ENCODE measurements around the genes WDCP and FAM228A.

GRCh38 chr2:23669938-23670455, 256.9 kb downstream of the ATAD2B start:
- RRBS: 84% methylated on average over 5 of the region's 18 CpGs

DNA sequence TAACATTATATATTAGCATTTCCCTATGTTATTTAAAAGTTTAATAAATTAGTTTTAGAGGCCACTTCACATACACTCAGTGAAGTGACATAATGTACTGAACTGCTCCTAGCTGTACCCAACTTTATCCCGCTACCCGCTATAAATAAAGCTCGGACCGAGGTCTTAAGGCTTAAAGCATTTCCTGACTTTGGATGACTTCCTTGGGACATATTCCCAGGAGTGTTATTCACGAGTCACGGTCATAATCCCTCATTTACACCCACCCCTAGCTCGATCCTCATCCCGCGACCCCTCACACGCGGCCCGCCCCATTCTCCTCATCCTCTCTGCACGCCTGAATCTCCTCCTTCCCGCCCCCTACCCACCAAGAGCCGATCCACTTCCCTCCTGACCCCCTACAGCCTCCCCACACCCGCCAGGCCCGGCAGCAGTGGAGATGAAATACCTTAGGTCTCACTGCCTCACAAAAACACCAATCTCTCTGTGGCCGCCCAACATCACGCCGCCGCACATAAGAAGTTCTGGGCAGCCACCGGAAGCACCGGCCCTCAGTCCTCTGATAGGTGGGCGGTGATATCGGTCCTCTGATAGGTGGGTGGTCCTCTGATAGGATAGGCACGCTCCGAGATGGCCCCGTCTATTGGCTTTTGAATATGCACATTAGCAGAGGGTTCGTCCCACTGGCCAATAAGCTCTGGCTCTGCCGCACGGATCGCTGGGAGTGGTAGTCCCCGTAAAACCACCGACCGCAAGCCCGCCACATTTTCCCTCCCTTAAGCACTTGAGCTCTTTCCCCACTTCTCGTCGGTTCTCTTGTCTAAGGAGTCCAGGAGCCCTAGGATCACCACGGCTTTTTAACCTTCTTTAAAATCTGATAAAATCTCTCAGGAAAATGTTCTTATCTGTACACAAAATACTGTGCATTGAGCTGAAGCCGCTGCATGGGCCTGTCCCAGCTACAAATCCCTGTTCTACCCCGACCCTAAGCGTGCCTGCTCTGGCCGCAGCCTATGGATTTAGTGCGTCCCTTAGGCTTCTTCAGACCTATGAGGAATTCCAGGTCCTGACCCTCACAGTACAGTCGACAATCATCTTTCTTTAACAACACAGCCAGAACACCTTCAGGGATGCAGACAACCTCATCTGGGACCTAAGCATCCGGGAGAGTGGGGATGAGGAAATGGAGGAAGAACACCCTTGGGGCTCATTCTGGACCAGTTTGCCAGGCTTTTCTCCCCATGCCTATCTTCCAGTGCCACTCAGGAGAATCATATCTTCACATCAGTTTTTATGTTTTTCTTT, at the start of gene WDCP:
Gene WDCP, minus strand, starts transcription at position 526 of the 1,305 bp plus-strand sequence.
- RRBS: 0% methylated on average over 5 of the region's 46 CpGs

- RRBS: 22% methylated on average over 1 of the region's 6 CpGs
Measured at GRCh38 chr2:24083101-24083675, 1.4 kb downstream of the TP53I3 start.

DNA sequence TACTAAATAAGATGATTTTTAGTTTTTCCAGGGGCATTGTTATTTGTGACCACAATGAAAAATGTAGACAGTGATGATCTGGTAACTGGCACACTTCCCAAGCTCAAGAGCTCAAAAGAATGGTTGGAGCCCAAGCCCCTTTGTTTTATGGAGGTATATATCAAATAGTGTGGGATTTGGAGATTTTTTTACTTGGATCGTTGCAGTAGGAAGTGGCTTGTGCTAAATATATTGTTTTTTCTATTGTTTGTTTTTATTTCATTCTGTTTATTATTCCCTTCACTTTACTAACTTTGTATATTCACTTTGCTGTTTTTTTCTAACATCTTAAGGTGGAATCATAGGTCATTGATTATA, 1.0 kb downstream of the FAM228B start:
- RRBS: no CpG with 5 or more reads among the region's 1 CpG

DNA sequence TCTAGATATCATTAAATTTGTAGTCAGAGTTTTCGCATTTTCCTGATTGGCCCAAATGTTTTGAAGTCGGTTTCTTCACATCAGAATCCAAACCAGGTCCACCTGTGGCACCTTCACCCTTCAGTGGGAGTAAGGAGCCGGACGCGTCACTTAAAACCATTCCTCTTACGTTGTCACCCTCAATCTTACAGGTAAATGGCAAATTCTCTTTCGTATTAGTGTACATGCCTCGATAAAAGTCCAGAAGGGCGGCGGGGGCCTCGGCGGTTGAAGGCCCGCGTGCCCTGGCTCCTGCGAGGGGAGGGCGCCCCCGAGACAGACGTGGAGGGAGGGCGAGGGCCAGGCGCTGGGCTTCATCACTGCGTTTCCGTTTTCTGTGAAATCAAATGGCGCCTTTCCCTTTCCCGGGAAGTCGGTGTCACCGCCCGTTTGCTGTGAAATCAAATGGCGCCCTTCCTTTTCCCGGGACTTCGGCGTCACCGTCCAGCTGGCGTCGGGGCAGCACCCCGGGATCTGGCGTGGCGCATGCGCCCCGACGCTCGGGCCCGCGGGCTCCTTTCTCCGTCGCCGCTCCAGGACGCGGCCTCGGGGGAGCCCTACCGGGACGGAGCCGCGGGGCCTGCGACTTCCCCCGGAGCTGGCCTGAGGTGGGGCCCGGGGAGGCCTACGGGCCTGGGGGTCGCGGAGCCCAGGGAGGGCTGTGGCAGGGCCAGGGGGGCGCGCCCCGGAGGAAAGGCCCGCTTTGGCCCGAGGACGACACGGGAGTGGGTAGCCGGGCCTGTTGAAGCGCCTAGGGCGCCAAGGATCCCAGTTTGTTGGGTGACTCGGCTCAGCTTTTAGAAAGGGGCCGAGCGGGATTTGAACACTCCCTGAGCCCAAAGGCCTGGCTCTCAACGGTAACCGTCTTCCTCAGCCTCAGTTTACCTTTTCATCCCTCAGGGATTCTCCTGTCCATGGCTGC, at the start of gene FAM228A:
Gene FAM228A, plus strand, starts transcription at position 526 of the 961 bp plus-strand sequence.
- RRBS: 38% methylated on average over 35 of the region's 74 CpGs

- RRBS: no CpG with 5 or more reads among the region's 8 CpGs
Measured at GRCh38 chr2:24214840-24215481, 40.1 kb downstream of the FAM228A start.

- RRBS: no CpG with 5 or more reads among the region's 6 CpGs
Measured at GRCh38 chr2:24267364-24267915, 92.6 kb downstream of the FAM228A start.

GRCh38 chr2:24304150-24304471, 56.2 kb downstream of the ITSN2 start:
- RRBS: no CpG with 5 or more reads among the region's 3 CpGs

DNA sequence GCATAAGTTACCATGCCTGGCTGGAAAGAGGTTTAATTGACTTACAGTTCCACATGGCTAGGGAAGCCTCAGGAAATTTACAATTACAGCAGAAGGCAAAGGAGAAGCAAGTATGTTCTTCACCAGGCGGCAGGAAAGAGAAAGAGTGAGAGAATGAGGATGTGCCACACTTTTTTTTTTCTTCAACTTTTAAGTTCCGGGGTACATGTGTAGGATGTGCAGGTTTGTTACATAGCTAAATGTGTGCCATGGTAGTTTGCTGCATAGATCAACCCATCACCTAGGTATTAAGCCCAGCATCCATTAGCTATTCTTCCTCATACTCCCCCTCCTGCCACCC, 115.5 kb downstream of the PTRHD1 start:
- RRBS: no CpG with 5 or more reads among the region's 2 CpGs

GRCh38 chr2:24720309-24720855, 72.8 kb downstream of the PTRHD1 start:
- RRBS: no CpG with 5 or more reads among the region's 4 CpGs

GRCh38 chr2:24751715-24752393, 41.3 kb downstream of the PTRHD1 start:
- RRBS: no CpG with 5 or more reads among the region's 10 CpGs

DNA sequence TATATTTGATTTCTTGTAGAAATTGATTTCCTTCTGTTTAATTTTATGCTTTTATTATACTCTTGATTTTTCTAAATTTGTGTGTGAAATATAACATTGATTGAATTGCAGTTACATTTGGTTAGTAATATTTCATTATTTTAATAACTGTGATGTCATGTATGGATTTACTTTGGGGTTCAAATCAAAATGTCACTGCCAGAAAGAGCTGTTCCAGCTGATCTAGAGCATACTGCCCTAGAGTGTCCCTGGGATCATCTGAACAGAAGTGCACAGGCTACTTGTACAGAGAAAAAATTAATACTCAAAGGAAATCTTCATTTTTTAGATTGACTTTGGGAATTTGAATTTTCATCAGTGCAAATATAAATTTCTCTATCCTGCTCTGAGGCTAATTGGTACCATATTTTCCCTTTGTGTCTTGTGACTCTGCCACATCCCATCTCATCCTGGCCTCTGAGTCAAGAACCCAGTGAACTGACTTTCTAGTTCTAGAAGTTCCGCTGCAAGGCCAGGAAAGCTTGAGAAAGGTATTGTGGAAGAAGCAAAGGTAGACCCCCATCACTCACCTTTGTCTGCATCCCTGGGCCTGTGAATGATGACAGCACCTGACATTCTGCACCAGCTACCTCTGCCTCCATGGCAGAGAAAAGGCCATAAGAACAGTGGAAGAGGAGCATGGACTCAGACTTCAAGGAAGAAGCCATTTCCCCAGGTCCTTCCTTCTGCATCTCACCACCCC, 23.7 kb downstream of the PTRHD1 start:
- RRBS: no CpG with 5 or more reads among the region's 1 CpG

DNA sequence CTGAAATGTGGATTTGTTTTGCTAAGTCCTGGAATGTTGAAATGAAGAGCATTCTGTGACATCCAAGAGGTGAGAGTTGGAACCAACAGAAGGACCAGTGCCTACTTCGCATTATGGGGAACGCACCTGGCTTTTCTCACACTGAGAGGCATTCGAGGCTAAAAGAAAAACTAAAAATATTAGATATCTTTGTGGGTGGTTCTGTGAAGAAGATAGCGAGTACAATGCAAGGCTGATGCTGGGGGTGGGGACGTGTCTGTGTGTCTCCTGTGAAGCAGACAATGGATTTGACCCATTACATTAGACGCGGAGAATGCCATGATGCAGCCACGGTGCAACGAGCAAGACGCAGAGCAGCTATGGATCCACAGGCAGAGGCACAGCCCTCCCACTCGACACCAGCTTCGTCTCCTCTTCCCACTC, 61.1 kb downstream of the ADCY3 start:
- RRBS: no CpG with 5 or more reads among the region's 12 CpGs

- RRBS: 96% methylated on average over 3 of the region's 19 CpGs
Measured at GRCh38 chr2:24873427-24874509, 46.3 kb downstream of the ADCY3 start.

DNA sequence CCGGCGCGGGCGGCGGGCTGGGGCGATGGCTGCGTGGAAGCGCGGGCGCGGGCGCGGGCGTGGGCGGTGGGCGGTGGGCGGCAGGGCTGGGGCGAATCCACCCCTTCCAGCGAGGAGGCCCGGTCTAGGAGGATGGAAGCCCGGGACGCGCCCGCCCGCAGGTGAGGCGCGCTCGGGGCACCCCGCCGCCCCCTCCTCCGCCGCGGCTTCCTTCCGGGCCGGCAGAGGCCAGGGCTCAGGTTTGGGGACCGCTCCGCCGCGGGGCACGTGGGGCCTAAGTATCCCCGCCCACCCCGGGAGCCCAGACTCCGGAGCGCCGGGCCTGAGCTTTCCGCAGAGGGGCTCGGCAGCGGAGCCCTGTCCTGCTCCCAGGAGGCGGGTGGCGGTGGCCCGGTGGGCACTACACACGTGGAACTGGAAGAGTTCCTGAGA, 391 bp upstream of the ADCY3 start:
- RRBS: 2% methylated on average over 26 of the region's 52 CpGs

- RRBS: no CpG with 5 or more reads among the region's 7 CpGs
Measured at GRCh38 chr2:25043347-25043872, 1.5 kb downstream of the EFR3B start.

DNA sequence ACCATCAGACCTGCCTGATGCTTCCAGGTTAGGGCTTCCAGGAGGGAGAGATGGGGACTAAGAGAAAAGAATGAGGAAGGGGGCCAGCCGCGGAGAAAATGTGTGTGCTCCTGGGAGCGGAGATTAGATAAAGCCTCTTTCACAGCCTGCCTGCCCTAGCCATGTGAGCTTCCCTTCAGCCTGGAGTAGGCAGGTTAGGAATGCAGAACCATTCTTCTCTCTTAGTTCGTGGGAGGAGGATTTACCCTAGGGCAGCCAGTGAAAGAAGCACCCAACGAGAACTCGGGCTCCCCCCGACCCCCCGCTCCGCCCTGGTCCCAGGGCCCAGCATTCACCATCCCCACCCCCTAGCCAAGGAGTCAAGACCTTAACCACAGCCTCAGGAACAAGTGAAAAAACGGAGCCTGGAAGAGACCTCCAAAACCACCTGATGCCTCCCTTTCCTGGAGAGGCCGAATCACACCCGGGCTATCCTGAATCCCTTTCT, 36.0 kb downstream of the POMC start:
- RRBS: no CpG with 5 or more reads among the region's 12 CpGs

GRCh38 chr2:25277005-25277707, 64.6 kb downstream of the DNMT3A start:
- RRBS: 31% methylated on average over 41 of the region's 56 CpGs

- RRBS: no CpG with 5 or more reads among the region's 5 CpGs
Measured at GRCh38 chr2:25419906-25420151, 78.1 kb upstream of the DNMT3A start.

- RRBS: no CpG with 5 or more reads among the region's 2 CpGs
Measured at GRCh38 chr2:25474034-25474454, 132.3 kb upstream of the DNMT3A start.

Data from AG08470 (cell line).